ReNcell CX (cell line): ENCODE measurements around the gene KCTD4.

DNA sequence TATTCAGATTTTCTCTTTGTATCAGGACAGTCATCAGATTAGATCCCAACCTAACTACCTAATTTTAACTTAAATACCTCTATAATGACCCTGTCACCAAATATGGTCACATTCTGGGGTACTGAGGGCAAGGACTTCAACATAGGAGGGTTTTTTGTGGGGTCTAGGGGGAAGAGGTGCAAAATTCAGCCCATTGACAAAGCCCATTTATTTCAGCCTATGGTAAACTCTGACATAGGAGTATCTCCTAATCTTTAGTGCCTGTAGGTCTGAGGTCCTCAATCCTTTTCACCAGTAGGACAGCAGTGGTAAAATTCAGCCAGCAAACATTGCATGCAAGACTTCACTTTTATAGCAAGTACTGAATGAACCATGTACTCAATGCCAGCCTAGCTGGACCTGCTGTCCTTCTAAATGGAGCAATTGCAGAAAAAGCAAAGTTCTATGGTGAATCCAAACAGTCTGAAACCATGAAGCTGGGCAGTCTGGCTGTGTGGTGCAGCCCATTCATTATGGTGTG lies 21.0 kb upstream of the TNFSF11 start:
- PRO-cap, result no peak

DNA sequence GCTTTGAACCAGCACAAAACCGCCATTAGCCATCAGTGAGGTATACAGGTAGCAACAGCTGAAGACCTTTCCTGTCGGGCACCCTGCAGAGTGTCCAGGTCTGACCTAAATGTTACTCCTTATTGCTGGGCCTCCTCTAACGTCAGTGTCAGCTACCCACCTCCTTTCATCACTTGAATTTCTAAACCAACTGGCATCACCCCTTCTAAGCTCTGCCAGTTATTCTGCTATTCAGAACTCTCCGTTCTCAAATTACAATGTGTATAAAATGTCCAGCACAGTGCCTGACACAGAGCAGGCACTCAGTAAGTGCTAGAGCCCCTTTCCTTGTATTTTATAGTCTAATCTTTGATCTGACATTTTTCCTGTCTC lies 178.0 kb downstream of the ENOX1 start:
- PRO-cap, result no peak

DNA sequence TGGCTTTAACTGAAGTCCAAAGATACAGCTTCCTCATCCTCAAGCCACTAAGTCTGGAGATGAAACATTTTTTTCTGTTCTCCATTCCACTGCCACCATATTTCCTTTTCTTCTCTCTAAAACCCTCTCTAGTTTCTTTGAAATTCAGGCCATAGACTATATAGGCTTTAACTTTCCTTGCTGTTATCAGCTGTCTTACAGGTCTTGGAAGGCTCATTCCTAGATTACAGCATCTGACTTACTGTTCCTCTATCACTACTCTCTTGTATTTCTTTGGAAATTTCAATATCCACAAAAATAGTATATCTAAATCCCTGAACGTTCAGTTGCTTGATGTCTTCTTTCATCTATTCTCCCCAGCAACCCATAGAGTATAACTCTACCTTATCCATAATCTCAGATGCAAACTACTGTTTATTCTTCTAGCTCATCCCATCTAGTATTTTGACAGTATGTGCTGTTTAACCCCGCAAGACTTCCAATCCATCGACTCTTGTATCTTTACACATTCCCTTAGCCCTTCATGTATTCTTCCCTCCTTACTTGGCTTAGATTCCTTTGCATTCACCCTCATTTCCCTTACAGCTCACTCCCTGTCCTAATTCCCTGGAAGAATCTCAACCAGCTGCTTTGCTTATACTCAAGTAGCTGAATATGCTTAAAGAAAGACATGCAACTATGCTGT lies 7.7 kb downstream of the CCDC122 start:
- PRO-cap, result no peak

GRCh38 chr13:43878936-43879313 lies 615 bp downstream of the CCDC122 start:
- PRO-cap, result unidirectional peak, plus-strand start at chr13:43879091

DNA sequence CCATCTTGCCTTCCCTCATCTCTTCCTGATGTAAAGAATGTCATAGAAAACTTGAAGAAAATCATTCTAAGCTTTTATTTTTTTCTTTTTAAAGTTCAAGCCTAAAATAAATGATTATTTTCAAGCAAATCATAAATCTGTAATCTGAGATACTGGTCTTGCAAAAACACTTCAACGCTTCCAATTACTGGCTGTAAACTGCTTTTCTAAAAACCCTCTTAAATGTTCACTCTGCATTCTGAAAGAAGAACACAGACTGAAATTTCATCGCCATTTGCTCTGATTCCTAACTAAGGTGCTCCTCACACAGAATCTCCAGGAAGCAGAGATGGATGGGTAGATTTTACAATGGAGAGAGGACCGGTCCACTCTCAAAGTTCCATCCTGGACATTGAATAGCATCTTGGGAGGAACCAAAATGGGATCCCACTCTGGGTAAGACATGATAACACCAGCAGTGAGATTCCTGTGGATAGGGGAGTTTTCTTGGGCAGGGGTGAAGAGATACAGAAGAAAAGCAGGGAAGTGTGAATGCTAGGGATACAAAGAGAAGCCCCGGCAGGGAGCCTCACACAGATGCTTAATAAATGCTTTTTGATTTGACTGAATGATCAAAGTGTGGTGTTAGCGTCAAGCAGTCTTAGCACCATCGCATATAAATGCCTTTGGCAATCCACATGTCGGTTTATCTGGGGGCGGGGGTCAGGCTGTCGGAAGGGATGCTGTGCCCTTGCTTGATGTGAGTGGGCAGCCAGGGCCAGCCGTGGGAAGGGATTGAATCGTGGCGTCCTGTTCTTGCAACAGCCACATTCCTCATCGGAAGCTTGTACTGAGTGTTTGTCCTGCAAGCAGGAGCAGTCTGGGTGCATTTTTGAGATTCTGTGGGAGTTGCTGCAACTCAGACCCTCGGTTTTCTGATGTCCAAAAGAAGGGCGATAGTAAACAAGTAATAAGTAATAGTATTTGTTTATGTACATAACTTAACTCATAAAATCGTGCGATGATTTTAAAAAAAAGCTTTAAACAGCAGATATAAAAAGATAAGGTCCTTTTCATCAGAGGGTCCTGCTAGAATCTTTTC lies 108.4 kb downstream of the SMIM2 start:
- PRO-cap, result no peak

DNA sequence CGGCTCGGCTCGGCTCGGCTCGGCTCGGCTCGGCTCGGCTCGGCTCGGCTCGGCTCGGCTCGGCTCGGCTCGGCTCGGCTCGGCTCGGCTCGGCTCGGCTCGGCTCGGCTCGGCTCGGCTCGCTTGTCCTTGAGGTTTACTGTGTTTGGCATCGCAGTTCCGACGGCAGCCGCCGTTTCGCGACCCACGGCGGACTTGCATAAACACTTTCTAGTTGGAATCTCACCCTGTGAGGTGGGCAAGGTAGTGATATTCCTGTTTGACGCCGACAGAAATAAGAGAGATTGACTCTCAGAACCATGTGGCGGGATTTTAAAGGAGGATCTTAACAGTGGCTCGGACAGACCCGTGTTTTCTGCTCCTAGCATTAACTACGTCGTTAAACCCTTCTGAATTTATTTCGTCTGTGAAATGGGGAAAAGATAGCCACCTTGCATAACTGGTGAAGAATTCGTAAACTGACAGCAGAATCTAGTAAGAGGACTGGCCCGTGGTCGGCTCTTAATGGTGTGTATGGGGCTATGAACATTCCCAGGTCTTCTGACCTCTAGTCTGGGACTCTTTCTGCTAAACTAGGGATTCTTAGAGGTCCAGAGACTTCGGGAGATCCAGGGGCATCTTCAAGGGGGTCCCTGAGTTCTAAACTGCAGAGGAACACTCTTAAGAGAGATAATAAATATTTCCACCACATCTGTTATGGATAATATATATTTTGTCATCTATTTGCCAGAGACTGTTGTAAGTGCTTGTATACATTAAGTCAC lies 18.7 kb downstream of the SMIM2 start:
- PRO-cap, result bidirectional peak, plus-strand start at position 145 of the sequence, minus-strand start outside the sequence; unidirectional peak, plus-strand start at position 212 of the sequence

GRCh38 chr13:44224267-44224872 lies 63.3 kb upstream of the SMIM2 start:
- PRO-cap, result no peak

DNA sequence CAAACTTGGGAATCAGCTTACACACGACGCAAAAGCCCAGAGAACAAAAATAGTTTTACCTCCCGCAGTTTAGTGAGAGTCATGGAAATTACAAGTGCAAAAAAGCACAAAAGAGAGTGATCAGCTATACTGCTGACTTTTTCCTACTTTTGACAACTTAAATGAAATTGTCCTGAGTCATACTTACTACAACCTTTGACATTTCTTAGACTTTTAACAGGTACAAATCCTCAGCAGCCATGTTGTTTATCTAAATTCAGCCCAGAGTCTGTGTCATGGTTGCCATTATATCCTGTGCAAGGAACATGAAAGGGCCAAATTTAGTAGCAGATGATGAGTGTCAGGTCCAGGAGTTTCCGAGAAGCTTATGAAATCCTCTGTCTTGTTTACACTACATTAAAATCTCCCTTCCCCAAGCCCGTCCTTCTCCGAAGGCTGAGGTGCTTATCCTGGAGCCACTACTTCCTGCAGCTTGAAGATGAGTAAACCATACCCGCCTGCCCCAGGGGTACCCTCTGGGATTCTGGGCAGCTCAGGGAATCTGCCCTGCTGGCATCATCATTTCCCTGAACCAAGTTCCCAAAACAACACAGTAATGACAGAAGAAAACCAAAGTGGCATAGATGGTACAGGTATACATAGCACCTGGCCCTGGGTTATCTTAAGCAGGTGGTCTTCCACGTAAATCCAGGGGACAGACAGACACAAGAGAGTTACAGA lies 102.6 kb upstream of the SERP2 start:
- PRO-cap, result no peak

DNA sequence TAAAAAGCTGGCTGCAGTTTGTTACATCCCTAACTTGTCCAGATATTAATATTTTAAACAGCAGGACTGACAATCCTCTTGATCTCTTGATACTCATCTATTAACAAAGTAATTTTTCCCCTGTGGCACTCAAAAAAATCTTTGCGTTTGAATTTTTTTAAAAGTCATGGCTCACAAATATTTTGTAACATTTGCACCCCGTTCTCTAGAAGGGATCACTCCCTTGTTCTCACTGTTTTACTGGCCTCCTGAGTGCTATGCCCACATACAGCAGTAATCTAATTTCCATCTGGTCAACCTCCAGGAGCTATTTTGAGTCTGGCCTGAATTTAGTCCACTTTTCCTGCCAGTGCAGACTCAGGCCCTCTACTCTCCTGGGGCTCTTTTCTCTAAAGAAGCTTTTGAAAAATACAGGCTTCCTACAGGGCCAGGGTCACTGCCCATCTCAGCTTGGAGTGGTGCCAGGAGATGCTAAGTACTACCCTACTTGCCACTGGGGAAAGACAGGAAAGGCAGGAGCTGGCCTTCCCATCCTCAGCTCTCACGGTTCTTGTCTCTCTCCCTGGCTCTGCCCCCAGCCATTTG lies 101.8 kb upstream of the SERP2 start:
- PRO-cap, result no peak

- PRO-cap, result bidirectional peak, plus-strand start at chr13:44374254, minus-strand start at chr13:44374045
Observed at GRCh38 chr13:44374001-44374720, 537 bp downstream of the SERP2 start.

DNA sequence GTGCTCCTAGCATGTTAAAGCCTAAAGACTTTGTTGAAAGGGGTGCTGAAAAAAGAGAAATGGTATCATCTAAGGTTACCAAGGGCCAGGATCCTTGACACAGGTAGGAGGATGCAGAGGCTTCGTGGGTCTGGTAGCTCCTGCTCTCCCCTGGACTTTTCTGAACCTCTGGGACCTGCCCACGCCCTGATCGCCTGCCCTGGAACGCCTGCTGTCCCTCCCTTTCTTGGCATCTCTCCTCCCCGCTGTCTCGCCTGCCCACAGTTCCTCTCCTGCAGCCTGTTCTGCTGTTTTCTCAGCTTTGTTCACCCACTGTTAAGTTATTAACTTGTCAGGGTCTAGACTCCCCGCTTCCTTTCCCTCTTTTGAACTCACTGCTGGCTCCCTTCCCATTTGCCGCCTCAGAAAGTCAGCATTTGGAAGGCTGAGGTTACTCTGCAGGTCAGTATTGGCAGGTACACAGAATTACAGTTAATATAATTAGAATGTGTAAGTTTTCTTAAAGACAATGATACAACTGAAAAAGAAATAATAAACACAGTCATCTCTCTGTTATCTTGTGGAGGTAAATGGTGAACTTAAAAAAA lies 19.8 kb downstream of the SERP2 start:
- PRO-cap, result no peak

DNA sequence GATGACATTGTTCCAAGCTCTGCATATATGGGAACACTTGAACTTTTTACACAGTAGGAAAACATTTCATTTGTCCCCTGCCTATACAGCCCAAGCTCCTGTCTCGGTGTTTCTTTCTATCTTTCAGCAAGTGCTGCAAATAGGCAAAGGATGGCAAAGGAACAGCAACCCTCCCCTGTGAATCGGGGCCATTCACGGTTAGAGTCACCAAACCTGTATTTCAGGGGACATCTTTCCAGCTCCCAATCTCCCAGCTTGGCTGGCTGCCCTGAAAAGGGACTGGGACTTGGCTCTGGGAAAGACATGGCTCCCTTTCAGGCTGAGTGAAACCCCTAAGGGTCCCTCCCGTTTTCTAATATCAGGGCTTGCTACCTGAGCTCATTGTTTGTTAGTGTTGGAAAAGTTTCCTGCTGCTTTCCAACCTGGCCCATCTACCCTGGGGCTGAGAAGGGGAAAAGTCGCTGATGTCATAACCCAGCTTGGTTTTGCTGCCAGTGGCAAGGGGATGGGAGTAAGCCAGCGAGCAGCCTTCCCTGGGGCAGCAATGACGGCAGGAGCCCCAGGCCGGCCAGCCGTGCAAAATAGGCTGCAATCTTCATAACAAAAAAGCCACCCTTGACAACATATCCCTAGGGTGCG lies 29.9 kb downstream of the SERP2 start:
- PRO-cap, result no peak

DNA sequence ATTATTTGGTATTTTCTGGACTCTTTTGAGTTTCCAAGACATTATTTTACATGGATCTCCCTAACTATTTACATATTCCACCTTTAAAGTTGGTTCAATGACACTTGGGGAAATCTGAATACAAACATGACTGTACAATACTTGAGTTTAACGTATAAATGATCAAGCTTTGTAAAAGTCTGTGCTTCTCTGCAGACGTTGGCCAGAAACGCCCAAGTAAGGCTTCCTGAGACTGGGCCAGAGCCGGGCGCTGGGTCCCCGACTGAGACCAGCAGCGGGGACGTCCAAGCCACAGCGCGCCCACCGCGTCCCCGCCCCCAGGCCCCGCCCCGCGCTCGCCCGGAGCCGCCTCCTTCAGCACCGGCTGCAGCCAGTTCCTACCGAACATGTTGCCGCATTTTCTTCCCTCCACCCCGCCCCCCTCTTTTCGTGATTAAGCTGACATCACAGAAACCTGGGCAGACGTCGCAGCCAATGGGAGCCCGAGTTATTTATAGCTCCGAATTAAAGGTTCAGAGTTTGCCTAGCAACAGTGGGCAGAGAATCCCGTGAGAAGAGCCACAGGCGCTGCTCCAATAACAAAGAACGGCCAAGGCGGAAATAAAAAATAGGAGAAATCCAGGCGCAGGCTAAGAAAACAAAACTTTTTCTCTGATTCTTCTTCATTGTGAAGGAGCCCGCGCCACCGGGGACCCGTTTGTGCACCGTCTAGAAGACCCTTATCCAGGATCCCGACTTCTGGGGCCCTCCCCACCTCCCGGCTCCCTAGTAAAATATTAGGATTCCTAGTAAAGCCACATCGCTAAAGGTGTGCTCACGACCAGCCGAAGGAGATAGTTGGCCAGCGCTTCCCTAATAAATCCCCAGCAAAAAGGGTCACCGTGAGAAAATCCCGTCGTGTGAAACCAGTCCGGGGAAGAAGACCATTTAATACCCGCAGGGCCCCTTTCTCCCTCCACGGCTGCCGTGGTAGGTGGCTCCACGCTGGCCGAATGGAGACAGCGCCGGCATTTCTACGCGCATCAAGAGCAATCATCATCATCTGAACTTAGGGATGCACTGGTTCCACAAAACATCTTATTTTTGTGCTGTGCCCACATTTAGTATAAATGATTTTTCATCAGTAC lies 61.7 kb downstream of the SERP2 start:
- PRO-cap, result bidirectional peak, plus-strand start at position 671 of the sequence, minus-strand start at position 255 of the sequence

GRCh38 chr13:44576879-44577209 lies 714 bp upstream of the TSC22D1 start:
- PRO-cap, result bidirectional peak, plus-strand start at chr13:44577474, minus-strand start at chr13:44577127

GRCh38 chr13:44853587-44854052 lies 135.7 kb downstream of the NUFIP1 start:
- PRO-cap, result no peak

DNA sequence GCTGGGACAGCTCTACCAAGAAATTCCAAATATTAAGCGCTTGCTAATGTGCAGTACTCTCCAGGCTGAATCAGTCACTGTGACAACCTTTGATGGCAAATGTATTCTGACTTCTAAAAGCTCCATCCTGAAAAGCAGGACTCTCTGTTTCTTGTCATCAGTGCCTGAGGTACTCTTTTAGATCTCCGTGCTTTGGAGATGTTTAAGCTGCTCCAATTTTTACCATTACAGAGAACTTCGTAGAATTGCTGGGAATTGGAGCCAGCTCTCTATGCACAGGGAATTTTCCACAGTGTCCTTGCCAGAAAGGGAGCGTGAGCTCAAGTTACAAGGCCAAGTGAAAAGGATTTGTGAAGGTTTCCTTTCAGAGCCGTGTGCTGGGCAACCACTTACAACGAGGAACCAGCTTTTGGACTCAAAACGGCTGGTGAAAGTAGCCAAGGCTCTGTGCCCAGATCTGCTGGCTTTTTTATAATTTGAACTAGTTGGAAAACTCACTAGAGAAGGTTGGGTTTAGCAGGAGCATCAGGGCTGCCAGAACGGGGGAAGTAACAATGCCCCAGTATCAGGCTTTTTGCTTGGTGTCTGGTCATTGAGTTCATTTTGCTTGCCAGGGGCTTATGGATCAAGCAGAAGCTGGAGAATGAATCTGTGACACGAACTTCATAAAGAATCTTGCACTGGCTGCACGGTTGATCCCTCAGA lies 82.5 kb downstream of the NUFIP1 start:
- PRO-cap, result unidirectional peak, plus-strand start at position 490 of the sequence

- PRO-cap, result no peak
Observed at GRCh38 chr13:44969867-44970253, 19.4 kb downstream of the NUFIP1 start.

- PRO-cap, result no peak
Observed at GRCh38 chr13:45151596-45152092, 31.3 kb downstream of the GTF2F2 start.

- PRO-cap, result no peak
Observed at GRCh38 chr13:45200839-45201316, at the start of gene KCTD4. Gene KCTD4, minus strand, starts transcription at chr13:45201045.

DNA sequence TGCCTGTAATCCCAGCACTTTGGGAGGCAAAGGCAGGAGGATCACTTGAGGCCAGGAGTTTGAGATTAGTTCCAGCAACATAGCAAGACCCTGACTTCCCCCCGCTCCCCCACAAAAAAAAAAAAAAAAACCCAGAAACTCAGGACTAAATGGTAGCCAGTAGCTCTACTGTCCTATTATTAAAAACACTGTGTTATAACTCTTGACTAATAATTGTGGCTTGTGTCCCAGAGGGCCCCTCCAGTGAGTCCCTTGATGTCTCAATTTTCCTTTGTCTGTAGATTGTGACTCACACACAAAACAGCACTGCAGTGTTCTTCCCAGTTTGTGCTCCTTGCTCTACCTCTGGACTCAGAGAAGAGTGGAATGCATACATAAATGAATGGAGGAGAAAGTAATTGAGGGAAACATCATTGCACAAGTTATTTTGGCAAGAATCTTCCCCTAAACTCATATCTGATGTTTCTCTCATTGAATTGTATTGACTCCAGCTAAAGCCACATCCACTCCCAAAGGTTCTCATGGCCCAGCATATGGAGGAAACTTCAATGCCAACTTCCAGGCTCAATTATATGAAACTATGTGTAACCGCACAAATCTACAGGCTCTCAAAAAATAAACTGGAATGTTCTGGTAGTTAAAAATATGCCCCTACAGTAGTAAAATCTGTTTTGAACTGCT lies 8.7 kb downstream of the TPT1 start:
- PRO-cap, result no peak